HTR-8/SVneo (cell line): ENCODE data around the genes C12orf29 and POC1B.

DNA sequence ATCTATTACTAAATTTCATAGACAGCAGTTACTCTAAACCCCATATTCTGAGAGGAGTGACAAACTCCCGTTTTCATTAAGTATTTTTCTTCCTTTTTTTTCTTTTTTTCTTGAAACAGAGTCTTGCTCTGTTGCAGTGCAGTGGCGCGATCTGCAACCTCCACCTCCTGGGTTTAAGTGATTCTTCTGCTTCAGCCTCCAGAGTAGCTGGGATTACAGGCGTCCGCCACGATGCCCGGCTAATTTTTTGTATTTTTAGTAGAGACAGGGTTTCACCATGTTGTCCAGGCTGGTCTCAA is 136.9 kb downstream of the MGAT4C start:
- RRBS, result no CpG with 5 or more reads among the region's 7 CpGs

DNA sequence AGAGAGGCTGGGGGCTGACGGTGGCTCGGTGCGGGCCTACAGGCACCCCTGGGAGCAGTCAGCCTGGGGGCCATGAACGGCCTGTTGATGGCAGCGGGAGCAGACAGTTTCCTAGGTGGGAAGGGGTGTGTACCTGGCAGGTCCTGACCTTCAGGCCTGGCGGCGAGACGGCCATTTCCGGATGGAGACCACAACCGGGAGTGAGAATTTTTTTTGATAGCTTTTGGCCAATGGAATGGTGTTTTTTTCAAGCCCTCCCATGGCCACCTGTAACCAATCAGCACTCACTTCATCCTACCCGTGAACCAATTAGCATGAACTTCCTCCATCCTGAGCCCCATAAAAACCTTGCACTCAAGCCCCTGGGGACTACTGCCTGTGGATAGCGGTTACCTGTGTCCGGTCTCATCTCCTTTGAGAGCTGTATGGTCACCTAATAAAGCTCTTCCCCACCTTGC is 344.9 kb upstream of the MGAT4C start:
- RRBS, result no CpG with 5 or more reads among the region's 13 CpGs

DNA sequence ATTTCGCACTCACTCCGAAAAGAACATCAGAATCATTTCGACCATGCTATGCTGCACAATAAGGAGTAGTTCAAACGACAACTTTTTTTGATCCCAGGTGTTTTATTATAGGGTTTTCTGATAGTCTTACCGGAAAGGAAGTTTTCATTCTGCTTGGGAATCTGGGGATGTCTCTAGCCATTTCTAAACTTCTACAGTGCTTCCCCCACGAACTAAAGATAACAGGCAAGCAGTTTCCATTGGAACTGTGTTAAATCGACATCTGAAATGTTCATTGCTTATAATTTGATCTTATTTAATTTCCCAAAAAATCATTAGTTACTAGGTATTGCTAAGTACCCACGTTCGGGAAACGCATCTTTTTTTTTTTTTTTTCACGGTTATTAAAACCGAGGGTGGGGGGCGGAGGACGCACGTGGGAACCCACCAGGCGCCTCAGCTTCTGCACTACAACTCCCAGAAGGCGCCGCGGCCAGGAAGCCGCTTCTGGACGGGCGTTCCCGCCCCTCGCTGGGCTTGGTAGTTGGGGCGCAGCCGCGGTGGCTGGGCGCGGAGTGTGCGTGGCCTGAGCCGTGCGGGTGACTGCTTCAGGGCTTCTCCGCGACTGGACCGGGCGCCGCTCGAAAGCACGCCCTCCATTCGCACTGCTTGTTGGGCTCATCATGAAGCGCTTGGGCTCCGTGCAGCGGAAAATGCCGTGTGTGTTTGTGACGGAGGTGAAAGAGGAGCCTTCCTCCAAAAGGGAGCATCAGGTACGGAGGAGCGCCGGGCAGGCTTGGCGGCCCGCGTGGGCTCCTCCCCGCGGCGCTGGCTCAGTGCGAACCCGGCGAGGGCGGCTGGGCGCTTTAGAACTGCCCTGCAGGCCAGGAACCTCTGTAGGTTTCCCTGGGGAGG is at the start of gene C12orf29:
Gene C12orf29 (plus strand): TSS at position 550 of the 894 bp plus-strand sequence.
- RRBS, result 2% methylated on average over 15 of the region's 59 CpGs

GRCh38 chr12:89081170-89081597 is 271.1 kb downstream of the DUSP6 start:
- RRBS, result no CpG with 5 or more reads among the region's 3 CpGs

- RRBS, result no CpG with 5 or more reads among the region's 4 CpGs
Observed at GRCh38 chr12:89225875-89226518, 126.3 kb downstream of the DUSP6 start.

GRCh38 chr12:89346744-89347207 is 5.5 kb downstream of the DUSP6 start:
- RRBS, result no CpG with 5 or more reads among the region's 6 CpGs

- RRBS, result no CpG with 5 or more reads among the region's 5 CpGs
Observed at GRCh38 chr12:89347383-89347890, 4.9 kb downstream of the DUSP6 start.

- RRBS, result no CpG with 5 or more reads among the region's 3 CpGs
Observed at GRCh38 chr12:89461077-89461480, 63.5 kb downstream of the GALNT4 start.

- RRBS, result 1% methylated on average over 19 of the region's 42 CpGs
Observed at GRCh38 chr12:89525765-89526575, at the start of gene POC1B. POC1B (minus strand) TSS chr12:89526047.

DNA sequence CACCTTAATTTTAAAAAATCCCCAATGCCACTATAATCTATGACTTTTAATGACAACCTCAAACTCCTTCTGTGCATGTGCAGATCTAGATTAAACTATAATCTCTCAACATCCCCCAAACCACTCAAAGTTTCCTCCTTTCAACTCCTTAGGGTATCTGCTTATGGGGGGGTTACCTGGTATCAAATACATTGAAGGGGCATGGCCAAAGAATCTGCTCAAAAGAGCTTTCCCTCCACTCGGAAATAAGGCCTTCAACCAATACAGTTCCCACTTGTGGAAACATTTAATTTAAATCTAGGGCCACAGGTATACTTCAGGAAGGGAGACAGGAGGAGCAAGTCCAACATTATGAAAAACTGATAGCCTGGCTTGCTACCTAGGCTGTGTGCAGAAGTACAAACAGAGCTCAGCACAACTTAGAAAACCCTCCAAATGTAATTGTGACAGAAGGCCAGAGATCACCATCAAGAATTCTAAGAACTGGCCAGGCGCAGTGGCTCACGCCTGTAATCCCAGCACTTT is 14.3 kb downstream of the ATP2B1 start:
- RRBS, result no CpG with 5 or more reads among the region's 3 CpGs

- RRBS, result no CpG with 5 or more reads among the region's 2 CpGs
Observed at GRCh38 chr12:89960018-89960543, 251.4 kb upstream of the ATP2B1 start.

DNA sequence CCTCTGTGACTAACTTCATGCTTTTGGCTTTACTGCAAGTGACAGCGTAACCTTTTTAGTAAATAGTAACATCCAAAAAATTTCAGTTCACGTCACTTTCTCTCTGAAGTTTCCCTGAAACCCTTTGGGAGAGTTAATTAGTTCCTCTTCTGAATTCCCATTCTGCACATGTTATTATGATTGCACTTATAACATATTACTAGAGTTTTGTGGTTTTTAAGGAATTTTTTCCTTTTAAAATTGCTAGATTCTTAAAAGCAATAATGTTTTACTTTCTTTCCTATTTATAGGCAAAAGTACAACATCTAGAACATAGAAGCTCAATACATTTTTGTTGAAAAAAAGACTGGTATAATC is 453.2 kb downstream of the CCER1 start:
- RRBS, result no CpG with 5 or more reads among the region's 2 CpGs

- RRBS, result no CpG with 5 or more reads among the region's 3 CpGs
Observed at GRCh38 chr12:90849418-90849694, 105.6 kb downstream of the CCER1 start.

DNA sequence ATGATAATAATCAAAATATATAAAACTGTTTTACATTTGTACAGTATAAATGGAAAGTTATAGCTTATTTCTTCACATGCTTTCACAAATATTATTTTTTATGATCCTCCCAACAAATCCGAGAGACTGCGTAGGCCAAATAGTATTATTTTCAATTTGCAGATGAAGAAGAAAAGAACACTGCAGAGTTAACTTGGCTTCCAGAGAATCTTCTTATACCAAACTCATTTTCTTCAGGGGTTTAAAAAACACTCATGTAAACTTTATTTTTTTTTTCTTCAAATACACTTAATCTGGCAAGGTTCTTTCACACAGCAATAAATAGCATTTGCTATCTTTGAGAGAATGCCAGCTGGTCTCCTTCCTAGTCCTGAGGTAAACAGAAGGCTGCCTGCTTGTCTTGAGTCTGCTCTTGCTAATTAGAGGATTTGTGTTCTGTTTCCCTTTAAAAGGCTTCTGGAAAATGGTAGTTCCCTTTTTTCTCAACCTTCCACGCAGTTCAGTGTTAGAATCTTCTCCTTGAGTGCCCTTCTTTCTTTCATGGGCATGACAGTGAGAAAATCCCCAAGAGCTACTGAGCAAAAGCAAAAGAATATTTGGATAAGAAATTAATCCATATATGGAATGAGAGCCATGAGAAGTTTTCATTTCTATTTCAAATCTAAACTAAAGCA is 92.2 kb upstream of the DCN start:
- RRBS, result no CpG with 5 or more reads among the region's 3 CpGs

GRCh38 chr12:91983076-91983299 is 162.7 kb downstream of the BTG1 start:
- RRBS, result no CpG with 5 or more reads among the region's 2 CpGs

DNA sequence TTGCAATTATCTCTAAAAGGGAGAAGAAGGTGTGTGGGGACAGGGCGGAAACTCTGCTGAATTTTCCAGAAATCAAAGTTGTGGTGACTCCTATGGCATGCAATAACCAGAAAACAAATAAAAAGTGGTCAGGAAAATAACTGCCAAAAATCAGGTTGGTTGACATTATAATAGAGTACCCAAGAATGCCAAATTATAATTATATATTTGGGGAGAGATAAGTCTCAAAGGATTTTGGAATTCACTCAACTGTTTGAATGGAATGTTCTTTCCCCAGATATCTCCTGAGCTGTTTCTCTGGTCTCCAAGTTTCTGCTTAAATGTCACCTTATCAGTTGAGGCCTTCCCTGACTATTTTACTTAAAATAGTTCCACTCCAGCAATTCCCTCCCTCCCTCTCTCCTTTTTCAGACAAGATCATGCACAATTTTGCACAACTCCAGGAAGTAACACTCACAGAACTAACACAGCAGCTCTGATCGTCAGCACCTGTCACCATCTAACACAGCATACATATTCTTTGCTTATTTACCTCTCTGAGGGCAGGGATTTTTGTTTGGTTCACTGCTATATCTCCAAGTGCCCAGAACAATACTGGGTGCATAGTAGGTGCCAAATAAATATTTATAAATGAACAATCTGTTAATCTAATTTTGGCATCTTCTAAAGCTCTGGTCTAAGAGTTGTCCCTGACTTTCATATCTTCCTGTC is 12.5 kb downstream of the BTG1 start:
- RRBS, result no CpG with 5 or more reads among the region's 2 CpGs

- RRBS, result no CpG with 5 or more reads among the region's 1 CpG
Observed at GRCh38 chr12:92142245-92142385, 3.5 kb downstream of the BTG1 start.

- RRBS, result no CpG with 5 or more reads among the region's 3 CpGs
Observed at GRCh38 chr12:92378943-92379424, 233.3 kb upstream of the BTG1 start.